Endometrial microvascular endothelial cells (primary cell): Measurements from ENCODE around the genes C1R and SLC2A14.

GRCh38 chr12:6869514-6870195 lies 2.3 kb downstream of the TPI1 start:
- RAMPAGE, long total RNA, result no peak

GRCh38 chr12:6915024-6915654 lies 759 bp downstream of the ENO2 start:
- RAMPAGE, long total RNA, result no peak

GRCh38 chr12:6926922-6927170 lies 913 bp upstream of the ATN1 start:
- RAMPAGE, long total RNA, result no peak

GRCh38 chr12:6941331-6941817 lies 2.4 kb upstream of the C12orf57 start:
- RAMPAGE, long total RNA, result no peak

GRCh38 chr12:6953048-6953321 lies 1.8 kb downstream of the PTPN6 start:
- RAMPAGE, long total RNA, result no peak

GRCh38 chr12:6960618-6961055 lies 9.5 kb downstream of the PTPN6 start:
- RAMPAGE, long total RNA, result no peak

GRCh38 chr12:6994931-6995261 lies 23.4 kb downstream of the LPCAT3 start:
- RAMPAGE, long total RNA, result no peak

- RAMPAGE, long total RNA, result no peak
Measured at GRCh38 chr12:7068317-7069048, 8.0 kb downstream of the C1S start.

DNA sequence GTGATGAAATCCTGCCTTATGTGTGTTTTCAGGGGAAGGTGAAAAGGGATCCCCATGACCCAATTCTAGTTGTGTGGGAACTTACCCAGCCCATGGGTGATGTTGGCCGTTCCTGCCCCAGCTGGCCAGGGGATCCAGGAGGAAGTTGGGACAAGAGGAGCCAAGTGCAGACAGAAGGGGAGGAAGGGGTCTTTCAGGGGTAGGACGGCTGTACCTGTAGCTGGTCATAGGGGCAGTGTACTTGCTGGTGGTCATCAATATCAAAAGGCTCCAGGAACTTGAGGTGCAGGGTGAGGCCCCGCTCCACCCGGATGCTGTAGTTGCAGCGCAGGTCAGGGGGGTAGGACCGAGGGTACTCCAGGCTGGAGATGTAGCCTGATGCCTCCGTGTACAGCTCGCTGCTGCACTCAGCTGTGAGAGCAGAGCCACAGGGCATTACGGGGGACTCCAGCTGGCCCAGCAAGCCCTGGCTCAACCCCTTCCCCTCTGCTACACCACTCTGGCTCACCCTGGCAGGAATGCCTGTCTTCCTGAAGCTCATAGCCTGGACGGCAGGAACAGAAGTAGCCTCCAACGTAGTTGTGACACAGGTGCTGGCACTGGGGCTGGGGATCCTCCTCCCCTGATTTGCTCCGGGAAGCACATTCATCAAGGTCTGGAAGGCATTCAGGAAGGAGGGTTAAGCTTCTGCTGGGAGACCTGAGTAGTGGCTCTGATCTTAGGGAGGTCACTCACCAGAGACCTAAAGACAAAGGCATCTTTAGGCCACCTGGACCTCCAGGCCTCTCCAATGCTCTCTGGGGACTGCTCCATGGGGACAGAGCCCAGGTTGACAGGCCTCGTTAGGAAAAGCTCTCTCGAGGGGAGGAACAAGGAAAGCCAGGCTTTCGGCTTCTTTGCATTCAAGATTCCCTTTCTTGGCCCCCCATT lies 2.9 kb downstream of the C1R start:
- RAMPAGE, long total RNA, result no peak

- RAMPAGE, long total RNA, result no peak
Measured at GRCh38 chr12:7091707-7092838, at the start of gene C1R. C1R (minus strand) TSS chr12:7092445.

GRCh38 chr12:7123694-7124271 lies 4.9 kb downstream of the RBP5 start:
- RAMPAGE, long total RNA, result no peak

GRCh38 chr12:7487202-7488208 lies 16.1 kb downstream of the CD163 start:
- RAMPAGE, long total RNA, result no peak

GRCh38 chr12:7499546-7499952 lies 4.0 kb downstream of the CD163 start:
- RAMPAGE, long total RNA, result no peak

- RAMPAGE, long total RNA, result no peak
Measured at GRCh38 chr12:7751502-7752063, 4.4 kb upstream of the CLEC4C start.

DNA sequence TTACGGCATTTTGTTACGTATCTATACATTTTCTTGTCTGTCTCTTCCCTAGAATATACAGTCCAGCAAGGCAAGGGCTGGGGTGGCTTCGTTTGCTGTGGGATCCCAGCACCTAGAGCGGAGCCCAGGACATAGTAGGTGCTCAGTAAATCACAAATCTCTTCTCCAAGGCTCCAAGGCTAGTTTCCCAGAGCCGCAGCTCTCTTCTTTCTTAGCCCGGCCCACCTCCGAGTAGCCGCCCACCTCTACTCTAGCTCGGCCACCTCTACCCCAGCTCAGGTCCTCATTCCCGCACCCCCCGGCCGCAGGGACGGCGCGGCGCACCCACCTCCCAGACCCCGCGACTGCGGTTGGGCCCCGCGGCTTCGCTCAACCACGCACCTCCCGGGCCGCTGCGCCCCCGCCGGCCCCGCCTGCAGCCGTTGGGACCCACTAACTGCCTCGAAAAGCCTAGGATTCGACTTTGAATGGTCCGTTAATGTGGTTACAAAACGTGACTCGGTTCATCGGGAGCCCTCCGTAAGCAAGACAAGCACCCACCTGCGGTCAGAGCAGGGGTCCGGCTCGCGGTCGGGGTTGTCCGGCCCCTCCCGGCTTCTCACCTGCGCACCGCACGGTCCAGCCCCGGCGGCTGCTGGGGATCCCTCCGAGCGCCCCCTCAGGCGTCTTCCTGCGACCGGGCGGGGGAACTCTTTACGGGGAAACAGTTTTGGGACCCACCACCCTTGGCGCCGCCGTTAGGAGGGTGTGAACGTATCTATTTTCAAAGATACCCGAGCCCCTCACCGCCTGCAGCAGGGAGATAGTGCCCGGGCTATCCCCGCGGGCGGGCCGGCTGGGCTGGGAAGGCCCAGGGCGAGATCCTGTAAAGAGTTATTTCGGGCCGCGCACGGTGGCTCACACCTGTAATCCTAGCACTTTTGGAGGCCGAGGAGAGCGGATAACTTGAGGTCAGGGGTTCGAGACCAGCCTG lies at the start of gene SLC2A14:
Gene SLC2A14, minus strand, starts transcription at position 437 of the 973 bp plus-strand sequence.
- RAMPAGE, long total RNA, result no peak

- RAMPAGE, long total RNA, result no peak
Measured at GRCh38 chr12:7928825-7929761, 6.9 kb downstream of the SLC2A3 start.

GRCh38 chr12:7932931-7934143 lies 2.6 kb downstream of the SLC2A3 start:
- RAMPAGE, long total RNA, result no peak

DNA sequence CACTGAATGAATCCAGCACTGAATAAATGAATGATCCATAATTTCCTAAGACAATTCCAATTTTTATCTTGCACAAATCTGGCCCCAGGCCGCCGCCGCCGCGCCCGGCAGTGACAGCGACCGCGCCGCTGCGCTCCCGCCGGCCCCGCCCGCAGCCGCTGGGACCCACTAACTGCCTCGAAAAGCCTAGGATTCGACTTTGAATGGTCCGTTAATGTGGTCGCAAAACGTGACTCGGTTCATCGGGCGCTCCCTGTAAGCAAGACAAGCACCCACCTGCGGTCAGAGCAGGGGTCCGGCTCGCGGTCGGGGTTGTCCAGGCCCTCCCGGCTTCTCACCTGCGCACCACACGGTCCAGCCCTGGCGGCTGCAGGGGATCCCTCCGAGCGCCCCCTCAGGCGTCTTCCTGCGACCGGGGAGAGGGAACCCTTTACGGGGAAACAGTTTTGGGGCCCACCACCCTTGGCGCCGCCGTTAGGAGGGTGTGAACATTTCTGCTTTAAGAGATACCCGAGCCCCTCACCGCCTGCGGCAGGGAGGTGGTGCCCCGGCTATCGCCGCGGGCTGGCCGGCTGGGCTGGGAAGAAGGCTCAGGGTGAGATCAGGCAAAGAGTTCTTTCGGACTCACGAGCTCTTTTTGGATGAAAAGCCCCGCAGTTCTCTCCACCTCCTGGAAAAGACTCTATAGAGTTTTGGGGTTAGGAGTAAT lies 13.7 kb upstream of the FOXJ2 start:
- RAMPAGE, long total RNA, result no peak

- RAMPAGE, long total RNA, result no peak
Measured at GRCh38 chr12:8026734-8027414, 5.6 kb upstream of the FOXJ2 start.

DNA sequence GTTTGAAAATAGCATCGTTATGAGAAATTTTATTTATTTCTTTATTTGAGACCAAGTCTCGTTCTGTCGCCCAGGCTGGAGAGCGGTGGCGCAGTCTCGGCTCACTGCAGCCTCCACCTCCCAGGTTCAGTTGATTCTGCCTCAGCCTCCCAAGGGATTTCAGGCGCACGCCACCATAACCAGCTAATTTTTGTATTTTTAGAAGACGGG lies 7.2 kb downstream of the NECAP1 start:
- RAMPAGE, long total RNA, result no peak